Gastroesophageal sphincter (tissue), 4 donors: ENCODE data around the genes CCR3, ALS2CL and MYL3.

- PRO-cap = no peak
- RAMPAGE, long total RNA, 4 experiments = no peak in any of the 4 experiments
Observed at GRCh38 chr3:46092734-46093121, 65.4 kb upstream of the XCR1 start.

DNA sequence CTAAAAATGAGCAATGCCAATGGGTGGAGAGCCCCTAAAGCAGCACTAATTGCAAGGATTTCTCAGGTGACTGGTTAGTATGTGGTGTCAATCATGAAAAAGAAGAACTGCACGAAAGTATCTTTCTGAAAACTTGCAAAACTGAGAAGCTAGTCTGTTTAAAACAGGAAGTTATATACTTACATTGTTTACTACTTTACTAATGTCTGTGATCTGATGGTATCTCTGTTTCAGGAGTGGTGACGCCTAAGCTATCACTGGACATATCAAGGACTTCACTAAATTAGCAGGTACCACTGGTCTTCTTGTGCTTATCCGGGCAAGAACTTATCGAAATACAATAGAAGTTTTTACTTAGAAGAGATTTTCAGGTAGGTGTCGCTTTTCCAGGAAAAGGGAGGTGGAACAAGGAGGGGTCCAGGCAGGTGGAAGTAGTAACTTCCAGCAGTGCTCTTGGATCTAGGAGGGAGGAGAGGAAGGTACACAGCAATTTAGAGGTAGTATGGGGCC is at the start of gene CCR3:
CCR3 (plus strand) TSS at position 293 of the 510 bp plus-strand sequence.
- PRO-cap = no peak
- RAMPAGE, long total RNA, 4 experiments = no peak in any of the 4 experiments

DNA sequence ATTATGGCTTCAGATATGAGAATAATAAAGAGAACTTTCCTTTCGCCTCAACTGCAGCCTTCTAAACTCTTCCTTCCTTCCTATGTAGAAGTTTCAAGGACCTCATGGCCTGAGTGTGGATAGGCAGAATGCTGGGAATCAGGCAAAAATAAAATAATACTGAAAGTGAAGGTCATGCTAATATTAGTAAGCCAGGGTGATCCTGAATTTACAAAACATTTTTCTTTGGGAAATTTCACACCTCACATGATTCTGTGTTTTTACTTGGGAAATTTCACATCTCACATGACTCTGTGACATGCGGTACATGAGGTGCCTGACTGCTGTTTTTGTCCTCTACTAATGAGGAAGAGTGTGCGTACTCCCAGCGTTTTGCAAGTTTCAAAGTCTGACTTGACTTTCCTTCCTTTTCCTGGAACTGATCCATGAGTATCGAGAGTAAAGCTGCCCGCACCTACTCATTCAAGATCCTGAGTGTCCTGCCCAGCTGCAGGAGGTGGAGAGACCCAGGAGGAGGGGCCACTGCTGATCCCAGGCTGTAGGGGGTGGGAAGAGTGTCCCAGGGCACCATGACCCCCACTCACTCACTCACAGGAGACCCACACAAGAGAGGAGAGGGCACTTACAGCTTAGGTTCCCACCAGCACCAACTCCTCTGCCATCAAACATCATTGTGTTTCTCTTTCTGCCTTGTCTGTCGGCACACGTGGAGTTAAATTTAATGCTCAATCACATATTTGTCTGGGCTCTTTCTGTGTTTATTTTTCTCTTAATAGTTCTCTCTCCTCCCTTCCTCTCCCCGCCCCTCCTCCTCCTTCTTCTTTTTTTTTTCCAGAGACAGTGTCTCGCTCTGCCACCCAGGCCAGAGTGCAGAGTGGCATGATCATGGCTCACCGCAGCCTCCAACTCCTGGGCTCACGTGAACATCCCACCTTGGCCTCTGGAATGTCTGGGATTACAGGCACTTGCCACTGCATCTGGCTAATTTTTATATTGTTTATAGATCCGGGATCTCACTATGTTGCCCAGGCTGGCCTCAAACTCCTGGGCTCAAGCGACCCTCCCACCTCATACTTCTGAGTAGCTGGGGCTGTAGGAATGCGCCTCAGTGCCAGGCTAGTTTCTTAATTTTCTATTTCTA is 1.6 kb upstream of the CCRL2 start:
- PRO-cap = no peak
- RAMPAGE, long total RNA, 4 experiments = no peak in any of the 4 experiments

- PRO-cap = no peak
- RAMPAGE, long total RNA, 4 experiments = no peak in any of the 4 experiments
Observed at GRCh38 chr3:46545700-46546441, 20.2 kb downstream of the LRRC2 start.

DNA sequence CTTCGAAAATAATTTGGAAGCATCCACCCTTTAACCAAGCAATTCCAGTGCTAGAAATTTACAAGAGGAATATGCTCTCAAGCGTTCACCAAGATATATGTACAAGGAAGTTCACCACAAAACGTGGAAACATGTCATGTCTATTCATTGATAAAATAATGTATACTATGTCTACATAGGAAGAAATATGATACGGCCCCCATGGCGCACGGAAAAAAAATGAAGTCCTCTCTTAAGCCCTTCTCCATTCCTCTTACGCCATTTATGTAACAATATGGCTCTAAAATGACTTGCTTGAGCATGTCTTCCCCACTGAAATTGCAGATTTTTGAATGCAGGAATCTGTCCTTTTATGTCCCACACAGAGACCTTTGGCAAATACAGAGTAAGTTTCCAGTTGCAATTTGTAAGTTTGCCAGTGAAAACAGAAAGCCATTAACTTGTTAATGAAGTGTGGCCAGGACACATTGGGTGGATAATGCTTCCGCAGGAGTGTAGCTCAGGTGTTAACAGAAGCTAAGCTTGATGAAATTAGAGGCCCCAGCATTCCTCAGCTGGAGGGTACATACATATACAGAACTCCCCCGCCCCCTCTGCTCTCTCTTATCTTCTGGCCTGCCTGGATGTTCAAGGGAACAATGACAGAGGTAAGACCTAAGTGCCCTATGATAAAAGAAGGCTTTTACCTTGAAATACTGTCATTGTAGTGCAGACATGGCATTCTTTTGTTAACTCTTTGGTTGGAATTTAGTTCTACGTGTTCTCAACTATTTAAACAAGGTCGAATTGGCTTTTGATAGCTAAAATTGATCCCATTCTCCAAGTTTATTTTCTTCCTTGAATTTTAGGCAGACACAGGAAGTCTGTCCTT is 3.4 kb upstream of the TDGF1 start:
- PRO-cap = no peak
- RAMPAGE, long total RNA, 4 experiments = no peak in any of the 4 experiments

DNA sequence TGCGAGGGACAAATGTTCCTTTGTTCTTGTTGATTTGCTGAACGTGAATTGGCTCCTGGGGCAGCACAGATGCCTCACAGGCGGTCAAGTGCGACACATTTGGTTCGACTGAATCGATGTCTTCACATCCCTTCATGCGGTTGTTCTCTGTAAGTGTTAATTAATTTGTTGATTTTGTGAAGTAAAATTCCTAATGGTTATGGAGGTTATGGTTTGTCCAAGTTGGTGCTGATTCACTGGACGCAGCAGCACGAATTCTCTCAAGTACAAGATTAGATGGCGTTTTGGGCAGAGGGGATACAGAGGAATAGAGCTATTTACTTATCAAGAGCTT is 192 bp downstream of the FAM240A start:
- PRO-cap = no peak
- RAMPAGE, long total RNA, 4 experiments = no peak in any of the 4 experiments

DNA sequence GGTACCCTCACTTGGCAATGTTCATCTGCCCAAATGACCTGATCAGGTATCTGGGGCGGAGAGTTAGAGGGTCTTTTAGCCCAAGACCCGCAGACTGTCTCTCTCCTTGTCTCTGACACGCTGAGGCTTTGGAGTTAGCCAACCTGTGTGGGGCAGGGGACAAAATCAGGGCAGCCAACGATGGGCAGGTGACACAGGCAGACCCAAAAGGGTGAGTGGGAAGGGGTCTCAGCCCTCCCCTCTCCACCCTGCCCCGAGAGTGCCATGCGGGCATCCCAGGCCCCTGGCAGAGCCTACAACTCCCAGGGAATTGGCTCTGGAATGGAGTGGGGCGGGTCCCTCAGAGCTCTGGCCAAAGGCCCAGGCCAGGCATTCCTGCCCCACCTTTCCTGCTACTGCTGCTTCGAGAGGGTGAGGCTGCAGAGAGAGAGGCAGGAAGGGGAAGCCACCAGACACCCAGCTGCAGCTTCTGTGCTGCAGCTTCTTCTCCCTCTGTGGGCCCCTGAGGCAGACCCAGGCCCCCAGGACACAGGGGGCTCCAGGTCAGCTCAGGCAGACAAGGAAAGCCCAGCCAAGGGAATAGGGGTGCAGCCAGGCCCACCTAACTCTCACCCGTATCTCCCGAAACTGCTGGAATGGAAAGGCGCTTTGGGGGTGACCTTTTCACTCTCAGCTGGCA is 2.8 kb downstream of the ALS2CL start:
- PRO-cap = no peak
- RAMPAGE, long total RNA, 4 experiments = no peak in any of the 4 experiments

DNA sequence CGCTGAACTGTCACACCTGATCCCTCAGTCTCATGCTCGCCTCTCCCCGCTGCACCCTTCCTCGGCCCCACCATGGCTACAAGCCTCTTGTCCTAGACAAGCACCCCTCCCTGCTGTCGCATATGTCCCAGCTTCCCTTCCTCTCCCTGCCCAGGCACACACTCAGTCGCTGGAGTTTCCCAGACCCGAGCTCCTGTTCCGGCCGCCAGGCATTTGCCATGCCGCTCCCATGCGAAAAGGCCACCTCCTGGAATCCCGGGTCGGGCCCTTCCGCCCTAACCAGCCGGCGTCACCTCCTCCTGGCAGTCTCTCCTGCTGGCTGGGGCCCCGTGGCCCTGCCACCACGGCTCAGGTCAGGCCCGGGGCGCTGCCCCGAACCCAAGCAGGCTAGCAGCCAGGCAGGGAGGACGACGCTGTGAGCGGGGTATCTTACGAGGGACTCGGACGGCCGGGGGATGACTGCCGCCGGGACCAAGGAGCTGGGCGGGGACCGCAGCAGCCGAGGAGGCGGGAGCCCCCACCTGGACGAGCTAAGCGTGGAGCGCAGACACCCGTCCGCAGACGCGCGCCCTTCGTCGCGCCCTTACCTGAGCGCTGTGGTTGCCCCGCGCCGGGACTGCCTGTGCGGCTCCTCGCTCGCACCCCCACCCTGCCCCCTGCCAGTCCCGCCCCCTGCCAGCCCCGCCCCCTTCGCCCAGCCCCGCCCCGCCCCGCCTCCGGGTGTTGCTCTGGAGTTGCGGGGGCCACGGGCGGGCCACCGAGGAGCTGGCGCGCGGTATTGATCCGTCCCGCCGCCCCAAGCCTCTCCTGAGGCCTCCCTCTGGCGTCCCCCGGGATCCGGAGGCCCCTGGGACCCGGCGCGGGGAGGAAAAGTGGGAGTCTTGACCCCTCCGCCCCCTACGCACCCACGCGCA is at the start of gene ALS2CL:
ALS2CL (minus strand) TSS at position 624 of the 914 bp plus-strand sequence.
- PRO-cap = bidirectional peak, plus-strand start at position 733 of the sequence, minus-strand start at position 658 of the sequence
- RAMPAGE, long total RNA, 4 experiments = start-site peak on the plus strand in 1 of 4 experiments, centred at position 729 of the sequence, 6 reads per replicate; start-site peak on the minus strand in 4 of 4 experiments, centred at positions 619 to 647 of the sequence, 17 to 48 reads per replicate

DNA sequence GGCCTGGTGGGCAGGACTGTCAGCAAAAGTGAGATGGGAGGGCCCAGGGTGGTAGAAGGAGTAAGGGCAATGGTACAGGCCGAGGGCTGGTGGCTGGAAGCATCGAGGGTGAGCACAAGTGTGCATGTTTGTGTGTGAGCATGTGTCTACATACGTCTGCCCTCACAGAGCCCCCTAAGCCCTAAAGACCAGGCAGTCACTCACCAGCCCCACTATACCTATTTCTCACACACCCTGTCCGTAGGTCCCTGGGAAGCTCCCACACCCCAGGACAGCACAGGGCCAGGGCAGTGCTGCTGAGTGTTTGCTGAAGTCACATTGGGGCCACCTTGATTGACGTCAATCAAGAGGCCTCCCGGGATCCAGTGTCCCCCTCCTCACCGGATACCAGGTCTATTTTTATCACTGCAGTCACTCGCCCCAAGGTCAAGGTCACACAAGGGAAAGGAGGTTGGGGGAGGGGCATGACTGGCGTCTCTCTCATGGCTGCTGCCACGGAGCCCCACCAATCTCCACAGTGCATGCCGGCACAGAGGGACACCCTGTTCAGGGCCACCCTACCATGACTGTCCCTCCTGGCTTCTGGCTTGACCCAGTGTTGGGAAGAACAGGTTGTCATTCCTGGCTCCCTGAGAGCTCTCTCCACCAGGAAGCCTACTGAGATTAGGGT is 1.7 kb downstream of the MYL3 start:
- PRO-cap = no peak
- RAMPAGE, long total RNA, 4 experiments = no peak in any of the 4 experiments

DNA sequence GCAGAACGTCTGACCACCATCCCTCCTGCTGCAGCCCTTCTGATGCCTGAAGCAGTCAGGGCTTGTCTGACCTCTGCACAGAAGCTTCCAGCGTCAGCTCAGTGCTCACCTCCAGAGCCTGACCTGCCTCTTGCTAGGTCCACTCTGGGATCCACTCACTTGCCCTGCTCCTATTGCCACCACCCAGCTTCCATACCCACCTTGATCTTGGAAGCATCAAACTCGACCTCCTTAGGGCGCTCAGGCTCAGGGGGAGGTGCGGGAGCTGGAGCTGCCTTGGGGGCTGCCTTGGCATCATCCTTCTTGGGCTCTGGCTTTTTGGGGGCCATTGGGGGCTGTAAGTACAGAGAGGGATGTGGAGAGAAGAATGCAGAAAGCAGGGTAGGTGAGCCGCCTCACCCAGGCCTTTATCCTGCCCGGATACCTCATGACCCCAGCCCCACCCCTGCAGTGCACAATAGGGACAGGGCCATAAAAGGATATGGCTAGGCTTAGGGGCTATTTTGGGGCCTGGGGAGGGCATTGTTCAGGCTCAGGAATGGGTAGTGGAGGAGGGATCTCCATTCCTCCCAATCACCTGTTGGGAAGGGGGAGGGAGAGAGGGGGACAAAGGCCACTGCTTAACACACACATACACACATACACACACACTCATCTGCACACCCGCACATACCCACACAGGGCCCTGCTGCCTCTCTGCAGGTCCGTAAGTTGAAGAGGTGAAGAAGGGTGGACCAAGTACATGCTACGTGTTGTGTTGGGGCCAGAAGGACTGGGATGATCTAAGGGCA is at the start of gene MYL3:
MYL3 (minus strand) TSS at position 383 of the 791 bp plus-strand sequence.
- PRO-cap = no peak
- RAMPAGE, long total RNA, 4 experiments = no peak in any of the 4 experiments

DNA sequence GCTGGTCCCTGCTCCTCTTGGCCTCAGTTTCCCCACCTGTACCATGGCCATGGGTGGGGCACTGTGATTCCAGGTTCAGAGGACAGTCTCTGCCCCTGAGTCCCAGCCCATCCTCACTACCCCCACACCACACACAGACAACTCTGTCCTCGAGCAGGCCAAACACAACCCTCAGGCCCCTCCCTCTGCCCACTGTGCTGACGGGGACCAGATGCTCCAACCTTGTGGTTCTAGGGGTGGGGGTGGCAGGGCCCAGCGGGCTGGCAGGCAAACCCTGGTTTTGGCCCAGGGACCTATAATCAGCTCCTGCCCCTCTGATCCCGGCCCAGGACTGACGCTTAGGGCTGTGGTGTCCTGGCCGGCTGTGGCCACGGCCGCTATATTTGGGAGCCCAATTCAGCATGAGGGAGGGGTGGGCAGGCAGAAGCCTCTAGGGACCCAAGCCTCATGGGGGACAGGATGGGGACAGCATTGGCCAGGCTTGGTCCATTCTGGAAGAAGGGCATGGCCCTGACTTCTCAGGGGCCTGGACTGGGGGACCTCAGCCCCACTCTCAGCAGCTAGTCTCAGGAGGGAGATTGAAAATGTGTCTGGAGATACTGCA is 5.1 kb upstream of the MYL3 start:
- PRO-cap = no peak
- RAMPAGE, long total RNA, 4 experiments = no peak in any of the 4 experiments

DNA sequence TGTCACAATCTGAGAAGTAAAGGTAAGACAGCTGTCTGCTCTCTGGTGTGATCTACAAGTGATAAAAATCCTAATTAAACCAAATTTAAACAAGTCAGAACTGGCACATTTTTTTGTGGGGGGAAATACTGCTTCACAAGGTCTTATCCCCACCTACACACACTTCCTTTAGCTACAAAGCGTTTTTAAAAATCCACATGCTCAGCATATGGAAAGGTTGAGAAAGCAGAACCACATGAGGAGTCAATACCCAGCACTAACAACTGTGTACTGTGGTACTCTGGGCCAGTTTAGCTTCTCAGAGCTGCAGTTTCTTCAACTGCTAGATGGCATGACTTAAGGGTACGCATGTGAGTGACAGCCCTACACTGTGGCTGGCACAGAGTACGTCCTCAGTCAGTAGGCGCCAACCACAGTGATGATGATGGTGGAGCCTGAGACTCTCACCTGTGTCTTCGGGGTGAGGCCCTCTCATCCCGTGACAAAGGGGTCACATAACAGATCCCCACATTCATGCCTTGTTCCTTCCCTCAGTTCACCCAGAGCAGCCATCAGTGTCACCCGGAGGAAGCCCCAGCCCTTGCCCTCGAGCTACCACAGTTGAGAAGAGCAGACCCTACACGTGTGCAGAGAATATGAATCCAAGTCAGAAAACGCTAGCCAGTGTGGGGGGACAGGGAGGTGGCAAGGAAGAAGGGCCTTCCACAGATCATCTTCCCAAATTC is 17.4 kb downstream of the CCDC12 start:
- PRO-cap = no peak
- RAMPAGE, long total RNA, 4 experiments = no peak in any of the 4 experiments

- PRO-cap = no peak
- RAMPAGE, long total RNA, 4 experiments = no peak in any of the 4 experiments
Observed at GRCh38 chr3:46988705-46989940, 9.7 kb downstream of the NBEAL2 start.

- PRO-cap = no peak
- RAMPAGE, long total RNA, 4 experiments = no peak in any of the 4 experiments
Observed at GRCh38 chr3:46995261-46996226, 16.1 kb downstream of the NBEAL2 start.

DNA sequence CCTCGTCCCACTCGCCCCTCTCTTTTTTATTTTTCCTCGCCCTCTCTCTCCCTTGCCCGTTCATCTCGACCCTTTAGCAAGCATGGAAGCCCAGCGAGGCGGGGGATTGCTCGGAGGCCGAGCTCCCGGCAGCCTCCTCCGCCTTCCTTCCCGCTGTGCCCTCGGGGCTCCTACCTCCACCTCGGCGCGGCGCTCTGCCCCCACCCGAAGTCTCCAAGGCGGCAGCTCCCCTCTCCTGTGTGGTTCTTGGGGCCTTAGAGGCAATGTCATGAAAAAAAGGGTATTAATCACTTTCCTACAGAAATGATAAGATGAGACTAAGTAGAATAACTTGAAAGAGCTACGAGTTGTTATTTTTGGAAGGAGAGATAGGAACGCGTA is 703 bp upstream of the SETD2 start:
- PRO-cap = bidirectional peak, plus-strand start at position 55 of the sequence, minus-strand start outside the sequence; unidirectional peak, minus-strand start at position 169 of the sequence
- RAMPAGE, long total RNA, 4 experiments = start-site peak on the minus strand in 1 of 4 experiments, centred at position 179 of the sequence, 20 reads per replicate

DNA sequence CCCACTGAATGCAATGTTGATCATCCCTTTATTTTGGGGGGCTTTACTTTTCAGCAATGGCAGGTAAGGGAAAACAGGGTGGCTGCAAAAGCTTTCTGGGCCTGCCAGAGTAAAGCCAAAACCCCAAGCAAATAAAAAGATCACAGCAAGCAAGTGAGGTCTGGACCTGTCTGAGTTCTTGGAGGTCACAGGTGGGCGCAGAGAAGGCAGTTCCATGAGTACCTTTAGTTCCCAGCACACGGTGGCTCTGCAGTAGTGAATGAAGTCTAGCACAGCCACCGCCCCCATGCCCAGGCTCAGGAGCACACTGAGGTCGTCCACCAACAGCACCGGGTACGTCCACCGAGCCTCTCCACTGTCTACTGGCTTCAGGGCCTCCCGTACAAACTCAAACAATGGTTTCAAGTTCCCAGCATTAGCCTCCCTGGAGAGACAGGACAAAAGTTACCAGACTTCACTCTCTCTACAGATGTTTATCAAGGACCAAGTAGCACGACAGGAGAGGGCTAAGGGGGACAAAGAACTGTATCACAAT is 12.0 kb downstream of the ELP6 start:
- PRO-cap = no peak
- RAMPAGE, long total RNA, 4 experiments = start-site peak on the minus strand in 1 of 4 experiments, centred at position 176 of the sequence, 5 reads per replicate

DNA sequence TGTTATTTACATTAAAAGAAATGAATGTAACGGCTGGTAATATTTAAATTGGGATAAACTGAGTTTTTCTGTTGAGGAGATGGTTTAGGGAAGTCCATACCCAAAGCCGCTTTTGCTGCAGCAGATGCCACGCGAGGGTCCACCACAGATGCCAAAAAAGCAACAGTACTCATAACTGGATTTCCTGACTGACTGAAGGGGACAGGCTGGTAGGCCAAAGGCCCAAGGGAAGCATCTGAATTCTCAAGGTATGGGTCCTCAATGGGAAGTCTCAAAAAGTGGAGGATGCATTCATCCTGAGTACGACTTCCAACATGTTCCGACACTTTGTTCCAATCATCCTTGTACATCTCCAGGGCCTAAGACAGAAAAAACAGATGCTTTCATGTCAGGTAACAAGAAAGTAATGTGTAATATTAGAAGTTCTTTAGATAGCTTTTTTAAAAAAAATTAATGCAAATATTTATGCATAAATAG is 83.6 kb upstream of the CSPG5 start:
- PRO-cap = no peak
- RAMPAGE, long total RNA, 4 experiments = start-site peak on the minus strand in 1 of 4 experiments, centred at position 174 of the sequence, 21 reads per replicate

GRCh38 chr3:47824362-47825666 is 21.9 kb downstream of the DHX30 start:
- PRO-cap = bidirectional peak, plus-strand start at chr3:47825015, minus-strand start at chr3:47824805
- RAMPAGE, long total RNA, 4 experiments = start-site peak on the plus strand in 2 of 4 experiments, at chr3:47825009-47825031 at its widest, 180 to 335 reads per replicate

- PRO-cap = no peak
- RAMPAGE, long total RNA, 4 experiments = no peak in any of the 4 experiments
Observed at GRCh38 chr3:47891193-47891612, 88.3 kb downstream of the DHX30 start.

DNA sequence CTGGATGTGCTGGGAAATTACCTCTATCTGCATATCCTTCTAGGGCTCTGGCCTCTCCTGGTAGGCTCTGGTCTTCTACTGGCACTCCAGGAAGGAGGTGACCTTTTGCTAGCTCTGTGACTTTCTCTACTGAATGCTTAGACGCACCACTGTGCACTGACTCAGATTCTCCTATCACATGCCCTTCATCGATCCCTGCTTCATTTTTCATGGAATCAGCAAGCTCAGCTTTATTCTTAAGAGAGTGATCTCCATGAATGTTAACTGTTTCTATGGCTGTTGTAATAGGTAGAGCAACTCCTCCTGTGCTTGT is 106.6 kb downstream of the DHX30 start:
- PRO-cap = no peak
- RAMPAGE, long total RNA, 4 experiments = no peak in any of the 4 experiments